Bronchus fibroblast of lung (primary cell): ENCODE data around the gene PRMT3.

GRCh38 chr11:19208881-19209616 lies 7.3 kb upstream of the CSRP3 start:
- RAMPAGE, long total RNA, result no peak

- RAMPAGE, long total RNA, result no peak
Measured at GRCh38 chr11:19341979-19342215, 101.2 kb upstream of the E2F8 start.

GRCh38 chr11:19344781-19345498 lies 104.2 kb upstream of the E2F8 start:
- RAMPAGE, long total RNA, result no peak

DNA sequence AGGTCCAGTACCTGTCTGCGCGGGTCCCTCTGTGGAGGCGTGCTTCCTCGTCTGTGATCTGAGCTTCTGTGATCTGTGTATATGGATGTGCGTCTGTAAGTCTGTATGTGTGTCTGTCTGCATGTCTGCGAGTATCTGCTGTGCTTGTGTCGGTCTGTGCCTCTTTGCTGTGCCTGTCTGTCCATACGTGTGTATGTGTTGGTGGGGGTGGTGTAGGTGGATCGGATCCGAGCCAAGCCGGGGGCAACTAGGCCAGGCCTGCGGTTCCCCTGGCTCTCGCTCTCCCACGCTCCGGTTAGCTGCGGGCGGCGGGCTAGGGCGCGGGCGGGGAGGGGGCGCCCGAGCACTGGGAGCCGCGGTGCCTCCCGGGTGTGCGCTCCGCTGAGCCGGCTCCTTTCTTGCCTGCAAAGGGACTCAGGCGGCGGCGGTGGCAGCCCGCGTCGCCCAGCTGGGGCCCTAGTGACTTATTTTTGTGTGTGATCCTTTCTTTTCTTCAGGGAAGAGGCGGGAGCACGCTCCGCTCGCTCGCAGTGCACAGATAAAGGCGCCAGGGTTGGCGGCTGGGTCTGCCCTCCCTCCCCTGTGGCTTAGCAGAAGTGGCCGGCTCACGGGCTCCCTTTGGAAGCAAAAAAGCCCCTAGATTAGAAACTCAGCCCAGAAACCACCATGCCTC lies 105.5 kb upstream of the E2F8 start:
- RAMPAGE, long total RNA, result no peak

GRCh38 chr11:19474819-19475769 lies 234.3 kb upstream of the E2F8 start:
- RAMPAGE, long total RNA, result no peak

DNA sequence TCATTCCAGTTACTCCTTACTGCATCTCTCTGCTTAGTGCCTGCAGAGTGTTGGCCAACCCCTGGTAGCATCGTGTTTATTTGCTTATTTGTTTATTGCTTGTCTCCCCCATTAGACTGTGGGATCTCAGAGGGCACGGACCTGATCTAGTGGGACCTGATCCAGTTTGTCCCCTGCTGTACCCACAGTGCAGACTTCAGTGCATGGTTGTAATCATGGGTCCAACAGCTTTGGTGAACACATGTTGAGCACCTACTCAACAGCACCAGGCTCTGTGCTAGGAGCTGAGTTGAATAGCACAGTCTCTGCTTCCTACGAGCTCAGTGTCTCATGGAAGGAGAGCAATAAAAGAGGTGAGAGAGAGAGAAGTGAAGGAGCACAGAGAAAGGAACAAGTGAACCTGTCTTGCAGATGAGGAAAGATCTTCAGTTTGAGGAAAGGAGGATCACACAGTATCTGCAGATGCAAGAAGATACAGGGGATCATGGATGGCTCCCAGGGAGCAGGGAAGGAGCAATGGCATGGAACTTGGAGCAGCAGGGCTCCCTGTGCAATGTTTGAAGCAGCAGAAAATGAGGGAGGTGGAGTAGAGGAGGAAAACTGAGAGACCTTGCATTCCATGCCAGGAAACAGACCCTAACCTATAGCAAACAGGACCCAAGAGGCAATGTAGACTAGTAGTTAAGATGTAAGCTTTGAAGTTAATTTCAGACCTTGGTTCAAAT lies 178.3 kb upstream of the NAV2 start:
- RAMPAGE, long total RNA, result no peak

- RAMPAGE, long total RNA, result no peak
Measured at GRCh38 chr11:19597745-19598425, 114.8 kb upstream of the NAV2 start.

GRCh38 chr11:19733200-19733682 lies 20.6 kb downstream of the NAV2 start:
- RAMPAGE, long total RNA, result no peak

DNA sequence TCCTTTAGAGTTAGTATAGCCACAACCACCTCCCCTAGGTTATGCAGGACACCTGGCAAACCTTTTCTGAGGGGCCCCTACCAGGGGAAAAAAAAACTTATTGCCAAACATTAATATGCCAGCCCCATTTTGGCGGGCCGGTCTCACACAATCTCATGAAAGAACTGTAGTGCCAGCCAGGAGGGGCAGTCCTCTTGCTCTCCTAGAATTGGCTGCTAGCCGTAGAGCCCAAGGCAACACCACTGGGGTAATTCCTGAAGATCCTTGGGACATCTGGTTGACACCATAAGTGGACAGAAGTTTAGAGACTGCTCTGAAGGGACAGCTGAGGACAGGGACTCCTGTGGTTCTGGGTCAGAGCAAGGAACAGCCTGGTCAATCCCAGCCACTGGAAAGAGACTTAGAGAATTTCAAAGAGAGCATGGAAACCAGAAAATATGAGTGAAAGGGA lies 24.2 kb downstream of the NAV2 start:
- RAMPAGE, long total RNA, result no peak

GRCh38 chr11:19739653-19740437 lies 27.2 kb downstream of the NAV2 start:
- RAMPAGE, long total RNA, result no peak

GRCh38 chr11:19790928-19791852 lies 78.6 kb downstream of the NAV2 start:
- RAMPAGE, long total RNA, result no peak

DNA sequence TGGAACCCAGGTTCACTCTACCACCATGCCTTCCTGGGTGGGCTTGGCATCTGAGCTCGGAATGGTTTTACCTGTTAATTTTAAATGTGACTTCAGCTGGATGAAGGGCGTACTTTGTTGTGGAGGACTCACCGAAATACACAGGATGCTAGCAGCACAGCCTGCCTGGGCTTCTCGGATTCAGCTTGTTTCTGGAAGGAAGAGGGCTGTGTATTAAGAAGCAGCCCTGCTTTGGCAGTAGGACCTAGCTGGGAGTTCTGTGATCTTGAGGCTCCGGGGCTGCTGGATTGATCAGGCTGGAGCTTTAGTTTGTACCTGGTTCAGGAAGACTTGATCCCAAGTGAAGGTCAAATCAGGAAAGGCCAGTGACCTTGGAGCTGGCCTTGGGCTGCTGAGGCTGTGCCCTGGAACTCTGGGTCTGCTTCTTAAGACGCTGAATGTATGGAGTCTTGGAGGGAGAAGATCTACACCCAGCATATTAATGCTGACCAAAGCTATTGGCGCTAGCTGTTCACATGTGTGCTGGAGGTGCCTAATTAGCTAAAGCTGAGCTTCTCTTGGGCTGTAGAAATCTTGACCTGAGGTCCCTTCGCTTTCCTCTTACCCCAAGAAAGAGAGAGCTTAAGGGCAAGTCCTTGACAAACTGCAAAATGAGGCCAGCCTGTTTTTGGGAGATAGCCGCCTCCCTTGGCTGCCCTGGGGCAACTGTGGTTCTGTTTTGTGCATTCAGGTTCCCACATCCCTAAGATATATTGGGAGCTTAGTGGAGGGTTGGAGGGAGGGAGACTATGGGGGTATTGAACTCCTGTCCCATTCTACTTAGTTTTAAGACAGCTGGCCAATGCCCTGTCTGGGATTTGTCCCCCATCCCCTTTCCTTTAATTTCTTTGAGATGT lies 136.0 kb downstream of the DBX1 start:
- RAMPAGE, long total RNA, result no peak

- RAMPAGE, long total RNA, result no peak
Measured at GRCh38 chr11:20057185-20057581, 103.1 kb downstream of the DBX1 start.

GRCh38 chr11:20079901-20080451 lies 80.3 kb downstream of the DBX1 start:
- RAMPAGE, long total RNA, result no peak

- RAMPAGE, long total RNA, result no peak
Measured at GRCh38 chr11:20112004-20113042, 48.0 kb downstream of the DBX1 start.

DNA sequence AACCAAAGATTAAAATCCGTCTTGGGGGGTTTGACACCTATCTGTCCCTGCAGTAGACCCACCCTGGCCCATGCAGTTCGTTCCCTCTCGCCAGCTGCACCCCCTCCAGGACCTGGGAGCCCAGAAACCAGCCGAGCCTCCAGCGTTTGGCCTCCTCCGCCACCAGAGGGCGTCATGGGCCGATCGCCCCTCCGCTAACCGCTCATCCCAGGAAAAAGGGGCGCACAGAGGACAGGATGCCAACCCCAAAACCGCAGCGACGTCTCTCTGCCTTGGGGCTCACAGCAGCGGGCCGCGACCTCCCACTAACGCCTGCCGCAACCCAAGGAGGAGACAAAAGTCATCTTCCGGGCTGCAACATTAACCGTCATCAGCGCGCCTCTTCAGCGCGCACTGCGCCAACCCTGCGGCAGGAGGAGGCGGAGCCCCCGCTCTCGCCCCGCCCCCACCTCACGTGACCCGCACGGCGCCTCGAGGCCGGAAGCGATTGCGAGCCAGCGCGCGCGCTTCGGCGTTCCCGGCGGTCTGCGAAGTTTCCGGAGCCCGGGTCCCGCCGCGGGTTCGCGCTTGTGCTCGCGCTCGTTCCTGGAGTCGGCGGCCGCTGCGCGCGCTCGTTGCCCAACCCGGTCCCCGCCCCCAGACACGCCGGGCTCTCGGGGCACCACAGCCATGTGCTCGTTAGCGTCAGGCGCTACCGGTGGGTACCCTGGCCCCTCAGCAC lies at the start of gene PRMT3:
Gene PRMT3 (plus strand): TSS at position 639 of the 721 bp plus-strand sequence.
- RAMPAGE, long total RNA, result start-site peak on the plus strand centred at position 575 of the sequence, 199 bp wide, 246 and 98 reads in 2 replicates

GRCh38 chr11:22193525-22194162 lies 759 bp downstream of the ANO5 start:
- RAMPAGE, long total RNA, result no peak

- RAMPAGE, long total RNA, result no peak
Measured at GRCh38 chr11:22544572-22545120, 81.0 kb downstream of the FANCF start.

DNA sequence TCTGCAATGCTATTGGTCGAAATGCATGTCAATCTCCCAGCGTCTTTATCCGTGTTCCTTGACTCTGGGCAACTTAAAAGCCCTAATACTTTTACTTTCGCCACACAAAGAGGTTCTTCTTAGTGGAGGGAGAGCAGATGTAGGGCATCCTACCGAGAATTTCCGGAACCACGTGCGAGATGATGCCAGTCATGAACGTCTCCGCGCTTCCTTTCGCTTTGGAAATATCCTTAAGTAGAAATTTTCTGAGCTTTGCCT lies 206 bp upstream of the FANCF start:
- RAMPAGE, long total RNA, result no peak

GRCh38 chr11:22666194-22666422 lies 303 bp upstream of the GAS2 start:
- RAMPAGE, long total RNA, result no peak